LUHMES (cell line): ENCODE data around the genes SPDL1 and GABRP.

DNA sequence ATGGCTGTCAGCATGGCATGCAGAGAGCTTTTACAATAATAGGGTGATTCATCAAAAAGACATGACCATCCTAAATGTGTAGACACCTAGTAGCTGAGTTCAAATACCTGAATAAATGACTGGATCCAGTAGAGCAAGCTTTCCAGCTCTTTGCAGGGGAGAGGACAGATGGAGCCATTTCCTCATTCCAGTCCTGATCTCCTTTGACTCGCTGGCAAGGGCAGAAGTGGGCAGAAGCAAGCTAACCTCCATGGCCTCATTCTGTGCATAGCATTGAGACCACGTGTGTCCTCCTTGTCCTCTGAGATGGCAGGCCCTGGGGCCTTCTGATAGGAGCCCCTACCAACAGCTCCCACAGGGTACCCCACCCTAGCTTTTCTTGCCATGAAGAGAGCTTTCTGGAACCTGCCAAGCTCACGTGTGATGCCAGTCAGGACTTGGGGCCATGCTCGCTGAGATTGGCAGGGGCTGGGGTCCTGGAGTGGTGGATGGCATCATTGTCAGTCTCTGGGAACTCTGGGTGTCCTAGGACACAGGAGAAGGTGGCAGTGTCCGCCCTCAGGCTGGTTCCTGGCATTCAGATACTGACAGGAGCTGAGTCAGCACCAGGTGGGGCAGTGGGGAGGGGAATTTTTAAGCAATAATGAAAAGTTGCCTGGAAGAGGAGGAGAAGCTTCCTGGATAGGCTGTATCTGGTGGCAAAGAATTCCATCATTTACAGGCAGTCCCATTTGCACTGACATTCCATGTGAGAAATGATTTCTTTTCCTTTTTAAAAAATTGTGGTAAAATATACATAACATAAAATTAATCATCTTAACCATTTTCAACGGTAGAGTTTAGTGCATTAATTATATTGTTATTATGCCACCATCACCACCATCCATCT is 33.7 kb downstream of the WWC1 start:
- PRO-cap, result no peak

- PRO-cap, result no peak
These were observed 55.0 kb upstream of the RARS1 start for GRCh38 chr5:168431187-168431678.

DNA sequence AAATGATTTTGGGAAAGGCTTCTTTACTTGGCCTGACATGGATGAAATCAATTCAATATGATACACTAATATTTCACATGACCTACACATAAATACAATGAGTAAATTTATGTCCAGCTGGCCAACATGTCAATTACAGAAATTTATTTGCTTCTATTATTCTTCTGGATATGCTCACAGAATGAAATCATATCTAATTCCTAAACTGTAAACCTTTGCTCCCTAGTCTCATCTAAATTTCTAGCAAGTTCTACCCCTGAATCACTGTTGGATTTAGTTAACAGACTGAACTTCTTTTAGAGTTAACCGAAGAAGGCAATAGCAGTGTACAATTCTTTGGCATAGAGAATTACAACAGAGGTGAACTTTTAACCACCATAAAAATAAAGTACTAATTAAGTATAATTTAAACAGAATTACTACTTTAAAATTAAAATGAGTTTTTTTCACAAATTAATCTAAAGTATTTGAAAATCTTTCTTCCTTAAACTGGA is 14.4 kb downstream of the PANK3 start:
- PRO-cap, result no peak

- PRO-cap, result no peak
These were observed 77.2 kb upstream of the PANK3 start for GRCh38 chr5:168656059-168657119.

- PRO-cap, result no peak
These were observed 84.6 kb upstream of the PANK3 start for GRCh38 chr5:168663593-168664245.

- PRO-cap, result bidirectional peak, plus-strand start at chr5:169583788, minus-strand start at chr5:169583632; bidirectional peak, plus-strand start at chr5:169584082, minus-strand start at chr5:169584002; unidirectional peak, minus-strand start at chr5:169584190
These were observed at the start of gene SPDL1 for GRCh38 chr5:169583194-169584276. Gene SPDL1, plus strand, starts transcription at chr5:169583773.

DNA sequence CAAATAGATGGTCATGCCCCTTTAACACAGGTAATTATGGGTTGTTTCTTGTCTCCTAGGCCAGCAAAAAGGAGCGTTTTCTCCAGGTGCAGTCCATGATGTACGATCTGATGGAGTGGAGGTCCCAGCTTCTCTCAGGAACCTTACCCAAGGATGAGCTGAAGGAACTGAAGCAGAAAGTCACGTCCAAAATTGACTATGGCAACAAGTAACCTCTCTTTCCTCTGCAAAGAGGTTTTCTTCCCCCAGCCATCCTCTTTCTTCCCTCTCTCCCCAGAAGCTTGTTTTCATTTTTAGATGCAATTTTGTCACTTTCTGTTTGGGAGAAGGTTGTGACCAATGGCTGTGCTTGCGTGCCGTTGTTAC is 37.1 kb downstream of the DOCK2 start:
- PRO-cap, result no peak

DNA sequence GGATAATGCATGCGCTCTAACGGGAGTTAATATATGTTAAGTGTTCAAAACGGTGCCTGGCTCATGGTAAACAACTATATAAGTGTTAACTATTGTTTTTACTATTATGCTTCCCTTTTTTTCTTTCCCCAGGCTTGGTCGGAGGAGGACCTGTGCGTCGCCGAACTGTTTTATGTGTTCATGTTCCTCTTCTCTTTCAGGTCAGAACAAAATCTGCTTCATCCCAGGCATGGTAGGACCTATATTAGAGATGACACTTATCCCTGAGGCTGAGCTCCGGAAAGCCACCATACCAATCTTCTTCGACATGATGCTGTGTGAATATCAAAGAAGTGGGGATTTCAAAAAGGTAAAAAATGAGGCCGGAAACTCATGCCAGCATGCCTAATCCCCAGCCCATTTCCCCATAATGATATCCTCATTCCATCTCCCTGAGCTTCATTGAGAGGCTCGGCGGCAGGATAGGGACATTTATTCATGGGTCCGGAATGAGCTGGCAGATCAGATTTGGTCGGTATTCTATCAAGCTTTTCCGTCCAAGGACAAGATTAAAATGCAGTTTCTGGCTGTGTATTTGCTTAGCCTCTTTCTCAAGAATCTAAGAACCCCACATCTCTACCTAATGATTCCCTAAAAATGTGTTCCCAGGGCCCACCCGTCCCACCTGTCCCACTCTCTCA is 38.6 kb upstream of the INSYN2B start:
- PRO-cap, result no peak

DNA sequence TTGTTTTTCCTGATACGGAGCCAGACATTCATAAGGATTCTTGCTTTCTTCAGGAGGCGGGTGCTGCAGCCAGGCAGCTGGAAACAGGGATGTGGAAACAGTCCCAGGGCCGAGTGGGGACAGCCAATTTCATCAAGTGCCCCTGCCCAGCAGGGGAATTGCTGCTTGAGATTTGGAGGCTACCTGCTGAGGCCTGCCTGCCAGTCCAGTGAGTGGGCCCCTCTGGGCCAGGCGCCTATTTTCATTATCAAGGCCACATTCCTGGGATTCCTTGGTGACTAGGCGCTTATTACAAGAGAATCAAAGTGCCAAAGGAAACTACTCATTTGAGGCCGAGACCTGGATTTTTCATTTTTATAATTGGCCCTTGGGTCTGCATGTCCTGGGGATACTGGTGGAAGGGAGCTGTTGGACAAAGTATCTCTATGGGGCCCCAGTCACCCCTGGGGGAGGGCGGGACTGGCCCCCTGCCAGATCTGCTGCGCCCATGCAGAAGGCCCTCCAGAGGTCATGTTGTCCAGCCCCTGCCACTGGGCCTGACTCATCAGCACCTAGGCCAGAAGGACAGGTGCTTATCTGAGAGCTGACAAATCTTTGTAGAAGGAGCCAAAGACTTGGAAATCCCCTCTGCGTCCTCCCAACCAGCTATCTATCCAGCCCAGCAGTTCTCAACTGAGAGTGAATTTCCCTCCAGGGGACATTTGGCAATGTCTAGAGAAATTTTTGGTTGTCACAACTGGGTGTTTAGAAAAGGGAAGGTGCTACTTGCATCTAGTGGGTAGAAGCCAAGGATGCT is 45.5 kb downstream of the FOXI1 start:
- PRO-cap, result no peak

- PRO-cap, result no peak
These were observed 16.9 kb downstream of the C5orf58 start for GRCh38 chr5:170249584-170250197.

GRCh38 chr5:170310282-170310748 is 12.7 kb upstream of the LCP2 start:
- PRO-cap, result no peak

DNA sequence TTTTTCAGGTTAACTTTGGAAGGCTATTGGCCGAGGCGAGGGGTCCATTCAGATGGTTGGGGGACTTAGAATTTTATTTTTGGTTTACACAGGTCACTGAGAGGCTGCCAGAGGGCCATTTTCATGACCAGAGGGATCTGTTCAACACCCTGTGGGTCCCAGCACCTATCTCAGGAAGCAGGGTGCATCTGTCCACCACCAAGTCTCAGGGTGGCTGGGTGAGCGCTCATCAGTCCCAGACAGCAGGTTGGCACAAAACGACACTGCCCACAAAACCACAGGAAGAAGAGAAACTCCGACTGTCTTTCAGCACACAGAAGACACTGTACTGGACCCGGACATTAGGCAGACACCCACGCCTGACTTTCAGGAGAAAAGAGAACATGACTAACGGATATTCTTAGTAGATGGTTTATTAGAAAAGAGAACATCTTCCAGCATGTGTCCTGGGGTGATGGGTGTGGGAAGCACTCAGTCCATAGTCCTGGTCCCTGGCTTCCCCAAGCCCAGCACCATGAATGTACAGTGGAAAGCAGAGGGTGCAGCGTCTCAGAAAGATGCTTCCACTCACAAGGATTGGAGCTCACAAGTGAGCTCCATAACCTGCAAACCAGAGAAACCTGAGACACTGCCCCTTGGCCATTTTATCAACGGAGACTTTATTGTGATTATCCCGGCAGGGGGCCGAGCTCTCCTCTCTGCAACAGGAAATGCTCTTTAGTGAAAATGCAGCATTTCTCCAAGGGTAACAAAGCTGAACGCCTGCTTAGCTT is 35.7 kb upstream of the LCP2 start:
- PRO-cap, result no peak

GRCh38 chr5:170355555-170356096 is 33.5 kb downstream of the KCNMB1 start:
- PRO-cap, result no peak

- PRO-cap, result no peak
These were observed 2.5 kb downstream of the KCNMB1 start for GRCh38 chr5:170386555-170387144.

DNA sequence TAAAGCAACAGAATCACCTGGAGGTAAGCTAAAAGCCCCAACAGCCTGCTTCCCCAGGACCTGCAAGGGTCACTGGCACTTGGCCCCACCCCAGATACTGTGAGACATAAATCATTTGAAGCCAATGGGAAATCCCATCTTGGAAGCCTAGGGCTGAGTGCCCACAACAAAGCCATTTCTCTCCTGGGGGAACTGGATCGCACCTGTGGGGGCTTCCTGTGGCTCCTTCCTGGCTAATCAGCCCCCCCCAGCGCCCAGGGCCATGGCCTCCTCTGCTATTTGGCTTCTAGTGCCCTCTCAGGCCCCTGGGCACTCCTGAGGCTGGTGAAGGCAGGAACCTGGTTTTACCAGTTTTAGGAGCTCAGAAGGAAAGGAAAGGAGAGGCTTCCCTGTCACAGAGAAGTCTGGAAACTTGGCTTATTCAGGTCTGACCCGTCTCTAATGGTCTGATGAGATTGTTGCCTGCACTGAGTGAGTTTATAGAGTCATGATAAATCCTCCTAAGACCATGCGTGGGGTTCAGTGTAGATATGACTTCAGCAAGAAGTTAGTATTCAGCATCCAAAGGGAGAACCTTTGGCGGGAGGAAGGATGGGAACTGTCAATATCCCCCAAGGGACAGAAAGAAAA is 1.3 kb downstream of the KCNMB1 start:
- PRO-cap, result no peak

DNA sequence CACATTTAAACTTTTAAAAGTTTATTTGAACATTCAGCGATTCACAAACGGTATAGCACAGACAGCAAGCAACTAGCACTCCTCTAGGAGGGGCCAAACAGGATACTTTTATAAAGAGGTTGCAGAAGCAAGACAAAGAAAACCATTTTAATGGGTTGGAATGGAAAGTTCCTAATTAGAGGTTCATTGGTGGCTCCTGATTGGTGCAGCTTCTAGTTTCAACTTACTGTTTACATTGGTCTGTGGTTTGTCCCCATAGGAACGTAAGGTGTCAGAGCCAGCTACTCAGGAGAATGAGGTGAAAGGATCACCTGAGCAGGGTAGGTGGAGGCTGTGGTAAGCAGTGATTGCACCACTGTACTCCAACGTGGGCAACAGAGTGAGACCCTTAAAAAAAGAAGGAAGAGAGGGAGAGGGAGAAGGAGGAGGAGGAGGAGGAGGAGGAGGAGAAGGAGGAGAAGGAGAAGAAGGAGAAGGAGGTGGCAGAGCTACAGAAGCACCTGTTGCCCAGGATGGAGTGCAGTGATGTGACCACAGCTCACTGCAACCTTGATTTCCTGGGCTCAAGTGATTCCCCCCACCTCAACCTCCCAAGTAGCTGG is 30.3 kb downstream of the KCNIP1 start:
- PRO-cap, result no peak

GRCh38 chr5:170753451-170753977 is 30.0 kb upstream of the GABRP start:
- PRO-cap, result no peak

- PRO-cap, result no peak
These were observed 16.0 kb upstream of the GABRP start for GRCh38 chr5:170767395-170768091.

DNA sequence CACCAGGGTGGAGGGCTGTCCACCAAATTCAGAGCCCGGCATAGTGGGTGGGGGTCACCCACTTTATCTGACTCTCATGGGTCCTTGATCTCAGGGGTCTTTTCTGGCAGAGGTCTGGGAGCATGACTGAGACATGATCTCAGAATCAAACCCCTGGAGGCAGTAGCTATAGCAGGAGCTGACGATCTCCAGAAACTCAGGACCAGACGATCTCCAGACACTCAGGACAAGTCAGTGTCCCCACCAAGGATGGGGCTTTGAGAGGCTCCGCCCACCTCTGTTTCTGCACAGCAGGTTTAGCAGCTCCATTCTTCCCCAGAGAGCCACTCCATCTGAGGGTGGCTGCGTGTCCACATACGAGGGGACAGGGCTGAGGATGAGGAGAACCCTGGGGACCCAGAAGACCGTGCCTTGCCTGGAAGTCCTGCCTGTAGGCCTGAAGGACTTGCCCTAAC is at the start of gene GABRP:
Gene GABRP (plus strand): TSS at position 326 of the 455 bp plus-strand sequence.
- PRO-cap, result no peak

GRCh38 chr5:171494469-171495244 is 75.2 kb downstream of the FGF18 start:
- PRO-cap, result no peak